Cardiac fibroblast (primary cell): ENCODE results near the gene CCDC182.

DNA sequence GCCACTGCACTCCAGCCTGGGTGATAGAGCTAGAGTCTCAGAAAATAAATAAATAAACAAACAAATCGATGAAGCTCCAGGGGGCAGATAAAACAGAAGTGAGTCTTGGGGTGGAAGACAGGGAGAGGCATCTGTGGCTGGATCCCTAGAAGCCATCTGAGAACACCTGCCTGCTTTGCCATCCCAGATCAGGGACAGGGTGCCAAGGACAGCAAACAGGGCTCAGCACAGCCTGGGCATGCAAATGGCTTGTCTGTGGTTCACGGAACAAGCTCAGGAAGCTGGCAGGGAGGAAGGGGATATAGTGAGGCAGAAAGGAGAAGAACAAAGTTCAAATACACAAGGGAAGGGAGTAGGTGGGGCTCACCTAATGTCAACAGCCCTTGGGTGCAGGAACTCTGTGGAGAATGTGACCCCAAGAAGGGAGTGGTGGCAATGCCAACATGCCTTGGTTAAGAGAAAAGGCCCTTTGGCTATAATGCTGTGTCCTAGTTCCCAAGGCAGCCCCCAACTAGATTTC is 27.5 kb downstream of the TRIM25 start:
- RRBS: no CpG with 5 or more reads among the region's 2 CpGs

DNA sequence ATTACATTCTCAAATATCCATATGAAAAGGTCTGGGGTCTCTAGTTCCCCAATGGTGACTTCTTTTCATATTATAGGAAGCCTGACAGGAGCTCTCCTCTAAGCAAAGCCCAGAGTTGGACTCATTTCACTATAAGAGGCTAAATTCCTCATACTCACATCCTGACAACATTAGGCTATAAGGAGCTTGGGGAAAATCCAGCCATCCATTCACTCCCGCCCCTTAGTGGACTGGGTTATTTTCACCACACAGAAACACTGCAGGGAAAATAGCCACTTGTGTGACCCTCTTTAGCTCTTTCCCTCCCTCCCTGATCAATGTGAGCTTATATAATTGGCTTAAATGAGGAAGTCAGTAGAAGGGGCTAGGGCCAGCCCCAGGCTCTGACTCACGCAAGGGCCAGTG is 23.8 kb downstream of the TRIM25 start:
- RRBS: no CpG with 5 or more reads among the region's 2 CpGs

DNA sequence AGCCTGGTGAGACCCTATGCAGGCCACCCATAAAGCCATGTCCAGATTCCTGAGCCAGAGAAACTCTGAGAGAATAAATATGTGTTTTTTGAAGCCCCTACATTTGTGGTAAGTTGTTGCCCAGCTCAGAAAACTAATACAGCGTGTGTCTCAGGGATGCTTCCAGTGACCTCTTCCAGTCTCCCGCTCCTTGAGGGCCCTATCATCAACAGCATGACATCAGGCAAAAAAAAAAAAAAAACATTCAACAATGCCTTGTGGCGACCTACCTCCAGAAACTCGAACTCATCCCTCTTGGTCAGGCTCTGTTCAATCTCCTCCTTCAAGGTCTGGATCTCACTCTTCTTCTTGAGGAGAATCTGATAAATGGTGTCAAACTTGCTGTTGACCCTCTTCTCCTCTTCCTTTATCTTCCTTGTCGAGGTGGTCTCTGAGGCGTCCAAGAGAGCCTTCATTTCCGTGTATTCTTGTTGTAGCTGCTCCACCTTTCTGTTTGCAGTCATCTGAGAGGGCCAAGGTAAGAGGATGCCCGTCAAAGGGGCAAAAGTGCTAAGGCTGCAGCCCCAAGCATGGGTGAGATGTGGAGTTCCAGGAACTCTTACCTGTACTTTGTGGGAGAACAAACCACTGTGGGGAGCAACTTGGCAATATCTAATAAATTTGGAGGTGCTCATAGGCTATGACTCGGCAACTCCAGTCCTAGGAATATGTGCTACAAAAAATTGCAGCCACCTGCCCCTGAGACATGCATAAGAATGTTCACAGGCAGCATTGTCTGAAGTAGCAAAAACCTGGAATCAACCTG is 9.7 kb downstream of the TRIM25 start:
- RRBS: no CpG with 5 or more reads among the region's 9 CpGs

- RRBS: no CpG with 5 or more reads among the region's 15 CpGs
Measured at GRCh38 chr17:57107487-57108236, 22.6 kb downstream of the AKAP1 start.

- RRBS: 3% methylated on average over 7 of the region's 17 CpGs
Measured at GRCh38 chr17:57255506-57255914, 813 bp upstream of the MSI2 start.

- RRBS: no CpG with 5 or more reads among the region's 10 CpGs
Measured at GRCh38 chr17:57278717-57279434, 22.6 kb downstream of the MSI2 start.

DNA sequence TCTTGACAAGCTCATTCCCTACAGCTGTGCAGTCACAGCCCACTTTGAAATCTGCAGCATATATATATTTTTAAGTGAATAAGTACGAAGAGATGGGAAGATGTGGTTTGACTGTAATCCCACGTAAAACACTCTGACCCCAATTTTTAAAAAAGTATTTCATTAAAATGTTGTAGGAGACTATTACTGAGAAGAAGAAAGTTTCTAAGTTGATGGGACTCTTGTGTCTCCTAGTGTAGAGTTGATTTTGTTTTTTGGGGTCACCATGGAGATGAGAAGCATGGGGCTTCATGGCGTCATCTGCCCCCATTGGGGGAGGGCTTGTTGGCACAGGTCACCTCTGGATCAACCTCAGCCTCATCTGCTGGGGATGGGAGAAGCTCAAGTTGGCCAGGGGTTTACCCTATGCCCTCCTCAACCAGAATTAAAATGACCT is 28.2 kb downstream of the MSI2 start:
- RRBS: no CpG with 5 or more reads among the region's 3 CpGs

DNA sequence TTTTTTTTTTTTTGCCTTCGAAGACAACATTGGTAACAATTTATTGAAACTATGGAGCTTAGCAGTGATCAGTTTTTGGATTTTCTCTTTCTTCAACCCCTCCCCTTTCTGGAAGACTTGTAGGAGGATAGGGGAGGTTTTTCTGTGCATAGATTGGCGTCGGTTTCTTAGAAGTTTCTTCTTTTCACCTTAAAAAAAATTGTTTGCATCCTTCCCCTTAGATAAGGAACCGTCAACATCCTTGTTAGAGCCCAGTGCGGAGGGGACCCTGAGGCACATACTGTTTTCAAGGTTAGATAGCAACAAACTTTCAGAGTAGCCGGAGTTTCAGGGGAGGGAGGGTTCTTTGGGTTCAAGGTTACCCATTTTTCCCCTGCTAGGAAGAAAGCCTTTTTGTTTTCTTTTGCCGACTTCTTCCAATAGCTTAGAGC is 28.6 kb downstream of the MSI2 start:
- RRBS: no CpG with 5 or more reads among the region's 7 CpGs

GRCh38 chr17:57287712-57288775 is 31.7 kb downstream of the MSI2 start:
- RRBS: no CpG with 5 or more reads among the region's 17 CpGs

DNA sequence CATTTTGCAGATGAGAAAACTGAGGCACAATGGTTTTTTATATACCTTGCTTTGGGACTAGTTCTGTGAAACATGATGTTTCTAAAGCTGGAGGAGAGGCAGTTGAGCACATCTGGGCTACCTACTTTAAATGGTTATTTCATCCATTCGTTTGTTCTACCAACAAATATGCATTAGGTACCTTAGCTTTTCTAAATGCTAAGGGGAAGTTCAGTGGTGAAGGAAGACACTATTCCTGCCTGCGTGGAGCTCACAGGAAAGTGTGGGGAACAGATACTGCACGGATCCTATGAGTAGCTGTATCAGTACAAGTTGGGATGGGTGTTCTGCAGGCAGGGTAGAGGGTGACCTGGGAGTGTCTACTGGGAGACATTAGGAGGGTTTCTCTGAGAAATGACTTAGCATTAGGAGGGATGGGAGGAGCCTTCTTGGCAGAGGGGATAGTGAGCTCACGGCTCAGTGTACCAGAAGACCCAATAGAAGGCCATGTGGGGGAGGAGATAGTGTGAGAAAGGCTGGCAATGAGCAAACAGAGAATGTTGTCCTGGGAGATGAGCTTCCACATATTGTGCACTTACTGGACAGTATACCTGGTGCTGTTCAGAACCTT is 109.0 kb downstream of the MSI2 start:
- RRBS: no CpG with 5 or more reads among the region's 4 CpGs

DNA sequence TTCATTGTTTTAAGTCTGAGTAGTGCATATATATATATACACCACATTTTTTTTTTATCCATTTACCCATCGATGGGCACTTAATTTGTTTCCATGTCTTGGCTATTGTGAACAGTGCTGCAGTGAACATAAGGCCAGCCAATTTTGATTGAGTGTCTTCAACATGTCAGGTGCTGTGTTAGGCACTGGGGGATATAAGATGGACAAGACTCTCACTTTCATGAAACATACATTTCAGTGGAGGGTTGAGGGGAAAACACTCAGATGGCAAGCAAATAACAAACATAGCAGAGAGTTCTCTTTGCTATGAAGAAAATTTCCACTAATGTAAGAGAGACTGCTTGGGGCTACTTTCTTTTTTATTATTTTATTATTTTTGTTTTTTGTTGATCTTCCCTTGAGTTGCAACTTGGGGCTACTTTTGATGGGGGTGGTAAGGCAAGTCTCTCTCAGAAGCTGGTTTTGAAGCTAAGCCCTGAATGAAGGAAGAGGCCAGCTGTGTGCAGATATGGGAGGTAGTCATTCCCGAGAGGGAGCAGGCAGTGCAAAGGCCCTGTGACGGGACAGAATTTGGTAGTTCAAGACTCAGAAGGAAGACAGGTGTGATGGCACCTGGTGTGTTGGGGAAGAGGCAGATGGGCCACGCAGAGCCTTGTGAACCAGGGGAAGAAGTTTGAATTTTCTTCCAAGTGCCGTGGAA is 178.6 kb downstream of the MSI2 start:
- RRBS: no CpG with 5 or more reads among the region's 5 CpGs

DNA sequence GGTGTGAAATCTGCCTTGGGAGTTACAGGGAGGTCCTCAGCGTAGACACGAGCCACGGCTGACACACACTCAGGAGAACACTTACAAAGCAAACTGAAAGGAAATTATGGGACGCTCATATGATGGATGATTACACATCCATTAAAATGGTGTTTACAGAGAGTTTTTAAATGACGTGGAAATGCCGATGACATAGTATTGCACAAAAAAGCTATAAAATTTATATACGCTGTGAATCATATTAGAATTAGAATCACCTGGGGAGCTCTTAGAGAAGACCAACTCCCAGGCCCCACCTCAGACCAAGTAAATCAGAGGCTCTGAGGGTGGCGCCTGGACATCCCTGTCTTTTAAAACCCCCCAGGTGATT is 175.2 kb downstream of the CCDC182 start:
- RRBS: no CpG with 5 or more reads among the region's 8 CpGs

DNA sequence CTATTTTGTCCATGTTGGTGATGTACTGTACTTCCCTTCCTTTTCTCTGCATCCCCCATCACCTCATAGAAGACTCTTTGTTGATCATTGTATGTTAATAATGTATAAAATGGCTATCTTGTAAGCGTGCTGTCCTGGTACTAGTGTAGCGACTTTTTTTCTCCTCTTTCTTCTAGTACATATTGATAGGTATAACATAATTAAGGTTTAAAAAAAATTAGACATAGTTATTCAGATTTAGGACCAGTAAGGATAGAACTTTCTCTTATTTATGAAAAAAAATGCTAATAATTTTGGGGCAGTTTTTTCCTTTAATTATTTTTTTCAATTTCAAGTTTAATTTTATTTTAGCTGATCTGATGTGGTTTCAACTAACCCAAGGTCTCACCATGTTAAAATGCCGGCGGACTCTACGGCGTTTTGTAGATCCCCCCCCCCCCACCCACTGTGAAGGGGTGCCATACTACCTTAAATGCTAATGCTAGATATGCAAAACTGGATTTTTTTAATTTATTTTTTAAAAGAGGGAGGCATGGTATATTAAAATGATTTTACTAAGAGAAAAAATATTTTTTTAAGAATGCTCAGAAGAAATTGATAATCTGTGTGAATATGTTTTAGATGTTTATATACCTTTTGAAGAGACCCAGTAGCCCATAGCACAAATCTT is 63.1 kb downstream of the CCDC182 start:
- RRBS: no CpG with 5 or more reads among the region's 6 CpGs

- RRBS: no CpG with 5 or more reads among the region's 7 CpGs
Measured at GRCh38 chr17:57683560-57684007, 61.5 kb downstream of the CCDC182 start.

- RRBS: no CpG with 5 or more reads among the region's 22 CpGs
Measured at GRCh38 chr17:57723583-57724548, 21.2 kb downstream of the CCDC182 start.

DNA sequence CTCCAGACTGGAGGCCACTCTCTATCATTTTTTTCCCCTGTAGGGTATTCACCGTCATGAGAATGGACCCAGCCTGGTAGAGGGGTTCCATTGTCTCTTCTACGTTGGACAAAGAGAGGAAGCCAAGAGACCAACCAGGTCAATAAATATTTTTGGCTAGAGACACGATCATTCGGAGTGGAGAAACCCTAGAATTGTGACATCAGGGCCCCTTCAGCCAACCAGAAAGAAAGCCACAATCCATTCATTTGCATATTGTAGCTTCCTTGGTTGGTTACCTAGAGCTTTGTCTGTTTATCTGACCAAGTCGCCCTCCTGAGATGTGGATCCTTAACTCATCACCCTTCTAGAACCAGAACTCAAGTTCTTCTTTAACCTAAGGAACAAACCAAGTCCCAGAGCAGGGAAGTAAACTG is at the start of gene CCDC182:
Gene CCDC182, minus strand, starts transcription at position 118 of the 416 bp plus-strand sequence.
- RRBS: no CpG with 5 or more reads among the region's 5 CpGs

DNA sequence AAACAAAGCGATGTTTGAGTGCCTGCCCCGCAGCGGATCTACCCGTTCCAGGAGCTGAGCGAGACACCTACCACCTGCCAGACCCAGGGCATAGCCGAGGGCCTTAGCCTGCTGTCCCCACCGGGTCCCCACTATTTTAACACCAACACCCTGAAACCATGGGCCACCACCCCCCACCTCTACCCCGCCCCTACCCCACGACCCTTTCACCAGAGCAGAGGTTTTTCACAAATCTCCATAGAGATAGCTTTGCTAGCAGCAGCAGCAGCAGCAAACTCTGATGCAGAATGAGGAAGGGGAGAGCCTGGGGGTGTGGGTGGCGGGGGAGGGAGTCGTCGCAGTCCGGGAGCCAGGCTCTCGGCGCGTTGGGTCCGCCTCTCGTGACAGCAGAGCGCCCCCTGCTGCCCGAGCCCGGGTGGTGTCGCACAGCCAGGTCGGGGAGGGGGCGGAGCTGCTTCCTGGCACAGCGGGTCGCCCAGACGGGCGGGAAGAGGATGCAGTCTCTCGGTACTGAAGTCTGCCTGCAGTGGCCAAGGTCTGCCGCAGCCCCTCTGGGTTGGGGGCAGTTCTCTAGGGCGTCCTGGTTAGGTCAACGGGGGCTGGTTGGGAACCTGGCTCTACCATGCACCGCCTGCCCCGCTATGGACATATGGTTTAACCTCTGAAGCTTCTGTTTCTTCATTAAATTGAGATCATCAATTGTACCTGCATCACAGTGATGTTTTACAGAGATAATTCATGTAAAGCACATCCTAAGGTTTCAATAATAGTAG is 38.1 kb upstream of the CCDC182 start:
- RRBS: 3% methylated on average over 9 of the region's 34 CpGs

DNA sequence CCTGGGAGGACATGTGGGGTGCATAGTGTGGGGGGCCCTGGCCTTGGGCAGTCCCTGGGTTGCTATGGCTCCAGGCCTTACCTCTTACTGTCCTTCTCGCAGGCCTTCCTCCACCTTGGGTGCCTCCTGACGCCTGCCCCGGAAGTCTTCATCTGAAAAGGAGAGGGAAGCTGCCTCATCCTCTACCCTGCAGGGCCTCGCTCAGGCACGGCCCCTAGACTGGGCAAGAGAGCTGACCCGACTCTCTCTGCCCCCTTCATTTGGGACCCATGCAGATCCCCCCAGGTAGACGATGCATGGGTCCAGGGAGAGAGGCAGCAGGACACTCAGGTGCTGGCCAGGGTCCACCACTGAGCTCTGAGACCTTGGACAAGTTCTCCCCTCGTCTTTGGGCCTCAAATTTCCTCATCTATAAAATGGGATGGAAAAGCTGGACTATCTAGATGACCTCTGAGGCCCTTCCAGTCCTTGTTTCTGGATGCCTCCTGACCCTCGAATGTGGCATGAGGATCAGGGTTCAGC is 16.6 kb upstream of the MRPS23 start:
- RRBS: no CpG with 5 or more reads among the region's 9 CpGs

GRCh38 chr17:57927247-57927808 is 27.9 kb downstream of the CUEDC1 start:
- RRBS: no CpG with 5 or more reads among the region's 1 CpG

DNA sequence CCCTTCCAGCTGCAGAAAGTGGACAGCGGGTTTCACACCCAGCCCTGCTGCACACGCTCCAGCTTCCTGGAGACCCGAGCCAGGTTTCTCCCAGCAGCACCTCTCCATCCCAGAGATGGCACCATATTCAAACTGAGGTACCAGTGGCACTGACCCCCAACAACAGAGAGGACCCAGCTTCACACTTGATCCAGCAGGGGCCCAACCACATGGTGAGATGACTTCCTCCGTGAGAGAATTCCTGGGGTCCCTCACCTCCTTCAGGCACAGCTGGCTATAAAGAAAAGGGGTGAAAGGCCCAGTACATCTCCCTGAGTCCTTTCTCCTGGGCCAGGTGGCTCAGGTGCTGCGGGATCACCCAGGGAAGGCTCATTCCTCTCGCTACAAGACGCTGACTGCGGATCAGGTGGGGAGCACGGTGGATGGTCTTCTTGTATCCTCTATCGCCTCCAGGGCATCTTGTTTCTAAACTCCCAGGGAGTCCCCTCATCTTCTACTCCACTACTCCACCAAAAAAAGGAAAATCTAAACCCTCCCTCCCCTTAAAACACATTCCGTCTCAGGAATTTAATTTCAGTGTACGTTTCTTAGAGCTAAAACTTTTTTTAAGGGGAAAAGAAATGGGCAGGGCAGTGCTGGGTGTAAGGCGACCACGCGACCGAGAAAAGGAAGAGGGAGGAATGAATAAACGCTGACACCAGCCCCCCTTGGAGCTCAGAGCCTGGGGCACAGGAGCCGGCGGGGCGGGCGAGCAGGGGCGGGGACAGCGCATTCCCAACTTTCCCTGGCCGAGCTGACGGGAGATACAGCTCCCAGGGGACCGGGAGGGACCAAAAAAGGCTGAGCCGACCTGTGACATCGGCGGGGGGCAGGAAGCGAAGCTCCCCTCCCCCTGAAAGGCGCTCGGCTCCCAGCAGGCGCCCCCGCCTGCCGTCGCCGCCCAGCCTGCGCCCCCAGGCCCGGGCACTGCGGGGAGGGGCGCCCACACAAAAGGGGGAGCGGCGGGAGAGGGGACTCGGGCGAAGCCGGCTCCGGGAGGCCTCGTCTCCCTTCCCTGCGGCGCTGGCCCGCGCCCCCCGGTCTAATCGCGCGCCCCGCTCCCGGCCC is 1.0 kb downstream of the CUEDC1 start:
- RRBS: under 1% methylated on average over 18 of the region's 58 CpGs